Hematopoietic multipotent progenitor cell (in vitro differentiated cells): ENCODE data around the genes RIOX1 and ACOT4.

DNA sequence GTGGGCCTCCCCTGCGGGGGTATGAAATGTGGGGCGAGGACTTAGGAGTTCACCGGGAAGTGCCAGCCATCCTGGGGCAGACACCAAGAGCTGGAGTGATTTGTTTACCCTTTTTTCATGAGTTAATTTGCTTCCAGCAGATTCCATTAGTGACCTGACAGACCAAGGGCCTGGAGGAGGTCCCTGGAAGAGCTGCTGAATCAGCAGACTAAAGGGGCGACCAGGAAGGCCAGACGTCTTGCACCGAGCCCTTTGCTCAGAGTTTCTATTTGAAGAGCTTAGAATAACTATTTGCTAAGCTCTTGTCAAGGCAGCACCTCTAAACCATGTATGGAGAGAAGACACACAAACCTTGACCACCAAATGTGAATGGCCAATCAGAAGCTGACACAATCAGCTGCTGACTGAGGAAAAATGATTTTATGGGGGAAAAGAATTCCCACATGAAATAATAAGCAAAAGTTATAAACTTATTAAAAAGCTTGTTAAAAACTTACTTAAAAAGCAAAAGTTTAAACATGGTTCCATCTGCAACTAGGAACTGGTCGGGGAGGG lies 37.0 kb downstream of the DPF3 start:
- CAGE, long polyA plus RNA, result no peak

DNA sequence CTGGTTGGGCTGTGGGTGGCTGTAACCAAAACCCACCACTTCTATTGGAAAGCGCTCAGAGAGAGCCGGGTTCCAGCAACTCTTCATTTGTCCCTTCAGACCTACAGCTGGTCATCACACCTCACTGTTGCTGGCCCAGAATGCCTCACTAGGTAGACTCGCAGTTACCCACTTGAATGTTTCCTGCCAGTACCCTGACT lies 33.6 kb downstream of the DCAF4 start:
- CAGE, long polyA plus RNA, result no peak

- CAGE, long polyA plus RNA, result no peak
These were observed 6.7 kb upstream of the PSEN1 start for GRCh38 chr14:73129194-73130369.

DNA sequence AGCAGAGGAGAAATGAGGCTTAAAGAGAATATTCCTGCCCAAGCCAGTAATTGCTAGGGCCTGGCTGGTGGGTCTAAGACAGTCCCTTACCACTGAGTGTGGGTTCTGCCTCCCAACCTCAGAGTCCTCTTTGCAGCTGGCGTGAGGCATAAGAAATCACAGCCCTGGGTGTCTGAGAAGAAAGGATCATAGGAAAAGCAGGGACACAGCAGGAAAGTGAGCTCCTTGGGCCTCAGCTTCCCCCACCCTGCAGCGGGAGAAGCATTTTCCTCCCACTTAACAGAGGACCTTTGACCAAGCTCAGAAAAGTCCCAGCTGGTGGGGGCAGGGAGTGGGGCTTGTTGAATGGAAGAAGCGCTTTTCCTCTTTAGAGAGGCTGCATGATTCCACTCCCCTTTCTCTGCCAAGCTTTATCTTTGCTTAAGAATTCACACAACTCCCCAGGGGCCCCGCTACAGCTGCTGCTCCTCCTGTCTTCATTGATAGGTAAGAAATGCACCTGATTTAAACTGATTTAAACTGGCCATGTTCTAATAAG lies 1.9 kb upstream of the PAPLN start:
- CAGE, long polyA plus RNA, result no peak

DNA sequence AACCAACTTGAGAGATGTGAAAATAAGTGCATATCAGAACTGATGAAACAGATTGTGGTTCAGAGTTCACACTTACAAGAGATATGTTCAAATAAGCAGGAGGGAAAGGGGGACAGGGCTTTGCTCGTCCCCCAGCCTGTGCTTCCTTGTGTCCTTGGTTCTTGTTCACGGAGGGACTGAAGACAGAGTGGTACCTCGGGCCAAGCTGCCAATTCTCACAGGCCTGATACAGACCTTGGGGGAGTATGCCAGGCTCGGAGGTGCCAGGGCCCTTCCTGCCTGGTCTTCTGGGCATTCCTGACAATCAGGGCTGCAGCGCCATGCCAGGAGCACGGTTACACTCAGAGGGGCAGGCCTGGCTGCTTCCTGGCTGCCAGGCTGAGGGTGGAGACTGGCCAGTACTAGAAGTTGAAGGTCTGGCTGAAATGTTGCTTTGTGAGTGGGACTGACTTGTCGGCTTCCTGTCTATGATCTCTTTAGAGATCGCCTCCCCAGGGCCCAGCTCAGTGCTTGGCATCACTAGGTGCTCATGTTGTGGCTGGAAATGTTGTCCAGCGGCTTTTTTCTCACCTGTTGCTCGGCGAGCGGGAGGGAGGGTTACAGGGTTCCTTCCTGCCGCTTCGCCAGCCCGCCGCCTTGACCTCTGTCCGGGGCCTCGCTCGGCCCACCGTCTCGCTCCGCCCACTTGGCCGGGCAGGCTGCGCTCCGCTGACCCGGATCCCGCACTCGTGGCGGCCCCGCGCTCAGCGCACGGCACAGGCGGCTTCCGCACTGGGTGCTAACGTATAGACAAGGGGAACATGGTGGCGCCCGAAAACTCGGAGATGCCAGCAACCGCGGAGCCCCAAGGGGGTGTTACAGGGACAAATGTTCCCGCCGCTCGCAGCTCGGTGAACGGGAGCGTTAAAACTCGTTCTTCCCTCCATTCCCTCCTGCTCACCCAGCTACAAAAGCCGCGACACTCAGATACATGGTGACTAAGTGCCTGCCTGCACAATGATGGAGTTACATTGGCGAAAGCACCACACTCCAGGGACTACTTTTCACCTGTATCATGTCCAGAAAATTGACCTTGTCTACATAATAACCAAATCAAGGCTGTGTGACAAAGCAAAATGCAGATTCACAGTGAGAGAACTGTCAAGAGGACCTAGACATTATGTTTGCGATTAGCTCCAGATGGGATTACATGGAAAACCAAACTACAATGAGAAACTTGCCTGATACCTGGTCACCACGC lies 32.6 kb downstream of the PAPLN start:
- CAGE, long polyA plus RNA, result no peak

- CAGE, long polyA plus RNA, result no peak
These were observed at the start of gene RIOX1 for GRCh38 chr14:73490879-73491254. TSS of gene RIOX1 (plus strand) at chr14:73490933.

DNA sequence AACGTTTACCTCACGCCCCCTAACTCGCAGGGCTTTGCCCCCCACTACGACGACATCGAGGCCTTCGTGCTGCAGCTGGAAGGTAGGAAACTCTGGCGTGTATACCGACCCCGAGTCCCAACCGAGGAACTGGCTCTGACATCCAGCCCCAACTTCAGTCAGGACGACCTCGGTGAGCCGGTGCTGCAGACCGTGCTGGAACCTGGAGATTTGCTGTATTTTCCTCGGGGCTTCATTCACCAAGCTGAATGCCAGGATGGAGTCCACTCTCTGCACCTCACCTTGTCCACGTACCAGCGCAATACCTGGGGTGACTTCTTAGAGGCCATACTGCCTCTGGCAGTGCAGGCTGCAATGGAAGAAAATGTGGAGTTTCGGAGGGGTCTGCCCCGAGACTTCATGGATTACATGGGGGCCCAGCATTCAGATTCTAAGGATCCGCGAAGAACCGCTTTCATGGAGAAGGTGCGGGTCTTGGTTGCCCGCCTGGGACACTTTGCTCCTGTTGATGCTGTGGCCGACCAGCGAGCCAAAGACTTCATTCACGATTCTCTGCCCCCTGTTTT lies 1.3 kb downstream of the RIOX1 start:
- CAGE, long polyA plus RNA, result no peak

- CAGE, long polyA plus RNA, result no peak
These were observed 661 bp downstream of the ACOT2 start for GRCh38 chr14:73569645-73570103.

DNA sequence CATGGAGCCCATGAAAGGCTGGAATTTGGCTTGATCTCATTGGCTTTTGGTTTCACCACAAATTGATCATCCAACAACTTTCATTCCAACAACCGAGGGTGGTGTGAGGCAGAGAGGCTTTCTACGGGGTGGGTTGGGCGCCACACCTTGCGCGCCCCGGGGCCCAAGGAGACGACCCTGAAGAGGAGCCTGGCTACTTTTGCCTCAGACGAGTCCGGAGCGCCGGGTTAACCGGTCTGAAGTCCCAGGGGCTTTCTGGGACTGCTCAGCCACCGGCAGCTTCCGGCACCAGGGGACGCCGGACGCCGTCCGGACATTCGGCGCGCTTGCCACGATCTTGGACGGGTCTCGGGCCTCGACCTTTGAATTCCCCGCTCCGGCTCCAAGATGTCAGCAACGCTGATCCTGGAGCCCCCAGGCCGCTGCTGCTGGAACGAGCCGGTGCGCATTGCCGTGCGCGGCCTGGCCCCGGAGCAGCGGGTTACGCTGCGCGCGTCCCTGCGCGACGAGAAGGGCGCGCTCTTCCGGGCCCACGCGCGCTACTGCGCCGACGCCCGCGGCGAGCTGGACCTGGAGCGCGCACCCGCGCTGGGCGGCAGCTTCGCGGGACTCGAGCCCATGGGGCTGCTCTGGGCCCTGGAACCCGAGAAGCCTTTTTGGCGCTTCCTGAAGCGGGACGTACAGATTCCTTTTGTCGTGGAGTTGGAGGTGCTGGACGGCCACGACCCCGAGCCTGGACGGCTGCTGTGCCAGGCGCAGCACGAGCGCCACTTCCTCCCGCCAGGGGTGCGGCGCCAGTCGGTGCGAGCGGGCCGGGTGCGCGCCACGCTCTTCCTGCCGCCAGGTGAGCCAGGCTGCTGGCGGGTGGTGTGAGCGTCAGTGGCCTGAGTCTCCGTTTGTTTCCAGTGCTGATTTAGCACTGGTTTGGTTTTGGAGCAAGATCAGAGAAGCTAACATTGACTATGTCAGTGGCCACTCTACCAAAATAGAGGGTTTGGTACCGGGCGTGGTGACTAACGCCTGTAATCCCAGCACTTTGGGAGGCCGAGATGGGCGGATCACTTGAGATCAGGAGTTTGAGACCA lies at the start of gene ACOT4:
TSS of gene ACOT4 (plus strand) at position 301 of the 1,085 bp plus-strand sequence.
- CAGE, long polyA plus RNA, result no peak

- CAGE, long polyA plus RNA, result no peak
These were observed 14.5 kb downstream of the DNAL1 start for GRCh38 chr14:73659324-73659711.

DNA sequence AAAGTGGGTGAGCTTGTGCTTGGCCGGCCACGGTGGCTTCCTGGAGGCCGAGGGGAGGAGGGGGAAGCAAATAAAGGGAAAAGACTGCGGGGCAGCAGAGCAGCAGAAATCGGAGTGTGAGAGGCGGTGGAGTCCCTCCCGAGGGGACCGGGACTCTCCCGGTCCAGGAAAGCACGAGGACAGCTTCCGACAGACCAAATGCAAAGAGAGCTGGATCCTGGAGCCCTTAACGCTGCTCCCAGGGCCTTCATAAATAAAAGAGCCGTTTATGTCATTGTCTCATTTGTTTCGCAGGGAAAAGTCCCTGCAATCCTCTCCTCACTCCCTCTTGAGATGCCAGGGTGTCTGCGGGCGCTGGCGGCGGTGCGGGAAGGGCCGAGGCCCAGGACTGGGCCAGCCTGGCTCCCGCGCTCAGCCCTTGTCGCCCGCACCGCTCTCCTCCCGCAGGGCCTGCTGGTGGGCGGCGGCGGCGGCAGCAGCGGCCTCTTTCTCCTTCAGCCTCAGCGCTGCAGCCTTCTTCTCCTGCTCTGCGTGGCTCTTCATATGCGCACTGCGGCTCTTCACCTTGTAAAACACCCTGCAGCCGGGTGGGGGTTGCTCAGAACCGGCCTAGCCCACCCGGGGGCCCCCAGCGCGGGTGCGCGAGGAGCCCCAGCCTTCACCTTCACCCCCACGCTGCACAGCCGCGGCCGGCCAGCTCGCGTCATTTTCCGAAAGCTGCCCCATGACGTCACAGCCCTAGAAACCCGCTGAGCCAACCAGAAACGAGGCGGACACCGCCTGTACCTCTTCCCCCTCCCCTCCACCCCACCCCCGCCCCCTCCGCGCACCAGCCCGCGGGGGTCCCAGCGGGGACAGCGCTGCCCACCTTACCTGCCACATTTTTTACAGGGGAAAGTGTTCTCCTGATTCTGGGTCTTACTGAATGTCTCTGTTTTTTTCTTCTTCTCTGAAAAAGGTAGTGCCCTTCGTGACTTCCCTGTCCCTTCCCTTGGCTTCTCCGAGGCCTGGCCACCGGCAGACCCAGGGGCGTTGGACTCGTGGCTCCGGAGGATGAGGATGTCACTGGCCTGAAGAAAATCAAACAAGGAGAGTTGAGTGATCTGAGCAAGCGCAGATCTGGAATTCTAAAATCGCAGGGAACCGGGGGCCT lies 4.6 kb upstream of the PNMA1 start:
- CAGE, long polyA plus RNA, result no peak

- CAGE, long polyA plus RNA, result no peak
These were observed 13.6 kb downstream of the MIDEAS start for GRCh38 chr14:73746500-73746852.

DNA sequence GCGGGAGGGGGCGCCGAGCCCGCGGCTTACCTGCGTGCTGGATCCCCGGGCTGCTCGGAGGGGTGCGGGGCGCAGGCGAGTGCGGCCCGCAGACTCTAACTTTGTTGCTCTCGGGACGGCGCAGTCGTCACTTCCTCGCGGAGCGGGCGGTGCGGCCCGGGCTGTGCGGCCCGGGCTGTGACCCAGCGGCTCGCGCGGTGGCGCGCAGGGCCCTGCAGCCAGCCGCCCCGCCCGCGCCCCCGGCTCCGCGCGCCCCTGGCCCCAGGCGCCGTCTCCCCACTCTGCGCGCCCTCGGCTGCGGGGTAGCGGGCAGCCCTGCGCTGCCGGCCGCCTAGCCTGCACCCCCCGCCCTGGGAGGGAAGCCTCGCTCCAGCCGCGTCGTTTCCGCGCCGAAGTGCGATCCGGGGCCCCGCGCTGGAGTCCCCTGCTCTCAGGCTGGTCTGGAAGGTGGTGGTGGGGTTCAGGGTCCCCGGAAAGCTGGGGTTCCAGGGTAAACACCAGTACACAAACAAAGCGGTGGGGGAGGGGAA lies 27.0 kb upstream of the MIDEAS start:
- CAGE, long polyA plus RNA, result start-site peak on the minus strand centred at position 94 of the sequence, 47 bp wide, 158 reads

DNA sequence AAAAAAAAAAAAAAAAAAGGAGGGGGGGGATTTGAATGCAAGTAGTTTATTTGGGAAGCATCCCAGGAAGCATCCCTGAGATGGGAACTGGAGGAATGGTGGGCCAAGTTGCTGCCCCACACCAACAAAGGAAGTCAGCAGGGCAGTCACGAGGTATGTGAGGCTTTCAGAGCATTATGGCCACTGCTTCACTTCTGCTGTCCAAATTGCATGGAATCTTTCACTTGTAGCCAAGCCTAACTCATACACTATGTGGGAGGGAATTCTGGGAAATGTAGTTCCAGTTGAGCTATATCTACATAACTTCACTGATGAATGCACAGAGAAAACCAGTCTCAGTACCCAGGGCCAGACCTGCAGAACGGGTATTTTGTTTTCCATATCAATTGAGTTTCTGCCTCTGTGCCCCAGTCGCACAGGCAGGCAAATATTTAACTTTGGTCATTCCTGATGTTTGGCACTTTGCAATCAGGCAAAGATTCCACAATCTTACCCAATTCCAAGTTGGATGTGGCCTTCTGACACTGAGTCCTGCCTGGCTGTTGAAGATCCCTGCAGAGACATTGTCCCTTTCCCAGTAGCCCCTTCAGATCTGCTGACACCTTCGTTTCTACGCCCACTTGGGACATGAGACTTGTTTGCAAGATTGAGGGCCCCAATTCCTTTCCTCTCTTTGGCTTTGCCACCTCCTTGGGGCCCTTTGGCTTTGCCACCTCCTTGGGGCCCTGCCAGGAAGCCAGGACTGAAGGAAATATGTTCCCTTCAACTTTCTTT lies 14.9 kb upstream of the PTGR2 start:
- CAGE, long polyA plus RNA, result no peak

DNA sequence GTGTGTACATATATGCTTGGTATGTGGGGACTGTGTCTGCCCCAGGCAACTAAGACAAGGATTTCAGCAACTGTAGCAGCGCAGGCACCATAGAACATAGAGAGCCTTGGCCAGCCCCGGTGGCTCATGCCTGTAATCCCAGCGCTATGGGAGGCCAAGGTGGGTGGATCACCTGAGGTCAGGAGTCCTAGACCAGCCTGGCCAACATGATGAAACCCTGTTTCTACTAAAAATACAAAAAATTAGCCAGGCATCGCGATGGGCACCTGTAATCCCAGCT lies 13.3 kb upstream of the PTGR2 start:
- CAGE, long polyA plus RNA, result no peak

DNA sequence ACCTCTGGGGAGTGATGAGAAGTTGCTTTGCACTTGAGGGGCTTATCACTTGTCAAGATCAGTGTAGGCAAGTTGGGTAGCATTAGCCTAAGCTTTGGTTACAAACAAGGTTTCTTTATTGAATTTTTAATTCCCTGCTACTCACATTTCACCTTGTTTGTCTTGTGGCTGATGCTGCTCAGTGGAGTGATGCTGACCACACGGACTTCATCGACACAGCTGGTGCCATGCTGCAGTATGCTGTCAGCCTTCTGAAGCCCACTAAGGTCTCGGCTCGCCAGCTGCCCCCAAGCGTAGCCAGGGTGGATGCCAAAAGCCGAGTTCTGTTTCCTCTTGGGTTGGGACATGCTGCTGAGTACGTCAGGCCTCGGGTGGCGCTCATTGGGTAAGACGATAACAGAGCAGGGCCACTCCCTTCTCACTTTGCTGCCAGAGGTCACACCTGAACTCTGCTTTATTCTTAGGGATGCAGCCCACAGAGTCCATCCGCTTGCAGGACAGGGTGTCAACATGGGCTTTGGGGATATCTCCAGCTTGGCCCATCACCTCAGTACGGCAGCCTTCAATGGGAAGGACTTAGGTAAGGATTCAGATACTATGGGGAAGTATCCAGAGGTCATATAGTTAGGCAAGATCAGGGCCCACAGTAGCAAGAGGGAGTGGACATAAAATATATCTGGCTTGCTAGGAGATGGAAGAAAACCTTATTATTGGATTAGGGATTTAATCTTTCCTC lies 11.1 kb downstream of the COQ6 start:
- CAGE, long polyA plus RNA, result no peak

DNA sequence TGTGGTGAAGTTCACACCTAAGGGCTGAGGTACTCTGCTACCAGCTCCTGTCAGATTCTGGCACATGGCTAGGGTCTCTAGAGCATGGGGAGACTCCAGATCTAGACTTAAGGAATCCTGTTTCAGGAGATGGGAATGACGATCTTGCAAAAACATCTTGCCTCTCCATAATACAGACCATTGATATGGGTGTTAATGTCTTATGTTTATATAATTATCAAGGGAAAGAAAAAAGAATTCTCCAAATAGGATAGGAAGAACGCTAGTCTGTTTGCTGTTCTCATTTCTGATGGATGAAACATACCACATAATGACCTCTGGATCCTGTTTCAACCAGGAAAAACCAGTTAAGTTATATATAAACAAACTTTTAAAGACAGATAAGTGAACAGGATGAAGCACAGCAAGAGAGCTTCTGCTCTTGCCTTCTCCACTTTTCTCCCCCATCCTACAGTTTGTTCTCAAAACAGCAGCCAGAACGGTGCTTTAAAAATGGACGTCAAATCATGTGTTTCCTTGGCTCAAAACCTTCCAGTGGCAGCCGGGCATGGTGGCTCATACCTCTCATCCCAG lies 27.8 kb downstream of the COQ6 start:
- CAGE, long polyA plus RNA, result no peak

- CAGE, long polyA plus RNA, result no peak
These were observed 23.1 kb downstream of the ENTPD5 start for GRCh38 chr14:73995768-73996600.

DNA sequence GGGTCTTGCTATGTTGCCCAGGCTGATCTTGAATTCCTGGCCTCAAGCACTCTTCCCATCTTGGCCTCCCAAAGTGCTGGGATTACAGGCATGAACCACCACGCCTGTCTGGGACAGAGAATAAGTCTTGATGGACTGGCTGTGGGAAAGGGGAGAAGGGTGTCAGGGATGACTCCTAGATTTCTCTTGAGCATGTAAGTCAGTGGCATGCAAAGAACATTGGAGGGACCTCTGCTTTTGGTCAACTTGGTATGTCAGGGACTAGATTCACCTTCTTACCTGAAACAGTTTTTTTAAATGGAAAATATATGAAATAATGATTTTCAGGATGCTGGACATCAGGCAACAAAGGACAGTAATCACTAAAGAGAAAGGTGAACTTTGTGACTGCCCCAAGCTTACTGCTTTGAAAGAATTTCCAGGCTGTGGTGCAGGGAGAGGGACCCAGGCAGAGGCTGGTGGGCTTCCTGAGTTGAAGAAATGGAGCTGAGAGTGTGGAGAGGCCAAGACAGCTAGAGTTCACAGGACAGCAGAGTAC lies 43.1 kb downstream of the LIN52 start:
- CAGE, long polyA plus RNA, result no peak

DNA sequence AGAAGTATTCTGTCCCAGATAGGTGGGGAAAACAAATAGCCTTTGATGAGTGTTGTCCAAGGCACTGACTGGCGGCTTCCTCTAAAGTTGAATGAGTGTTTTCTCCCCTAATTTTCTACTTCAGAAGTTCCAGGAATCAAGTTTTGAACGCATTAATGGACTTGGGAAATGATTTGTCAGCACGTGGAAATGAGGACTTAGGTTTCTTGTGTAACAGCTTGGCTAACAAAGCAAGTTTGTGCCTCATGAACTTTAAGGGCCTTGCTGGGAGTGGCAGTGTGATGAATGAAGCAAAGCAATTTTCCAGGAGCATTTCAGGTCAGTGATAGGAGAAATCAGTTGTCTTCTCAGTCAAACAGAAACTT lies 57.0 kb downstream of the LIN52 start:
- CAGE, long polyA plus RNA, result no peak